Helper T cell (primary cell): ENCODE measurements around a stretch of chr11.

DNA sequence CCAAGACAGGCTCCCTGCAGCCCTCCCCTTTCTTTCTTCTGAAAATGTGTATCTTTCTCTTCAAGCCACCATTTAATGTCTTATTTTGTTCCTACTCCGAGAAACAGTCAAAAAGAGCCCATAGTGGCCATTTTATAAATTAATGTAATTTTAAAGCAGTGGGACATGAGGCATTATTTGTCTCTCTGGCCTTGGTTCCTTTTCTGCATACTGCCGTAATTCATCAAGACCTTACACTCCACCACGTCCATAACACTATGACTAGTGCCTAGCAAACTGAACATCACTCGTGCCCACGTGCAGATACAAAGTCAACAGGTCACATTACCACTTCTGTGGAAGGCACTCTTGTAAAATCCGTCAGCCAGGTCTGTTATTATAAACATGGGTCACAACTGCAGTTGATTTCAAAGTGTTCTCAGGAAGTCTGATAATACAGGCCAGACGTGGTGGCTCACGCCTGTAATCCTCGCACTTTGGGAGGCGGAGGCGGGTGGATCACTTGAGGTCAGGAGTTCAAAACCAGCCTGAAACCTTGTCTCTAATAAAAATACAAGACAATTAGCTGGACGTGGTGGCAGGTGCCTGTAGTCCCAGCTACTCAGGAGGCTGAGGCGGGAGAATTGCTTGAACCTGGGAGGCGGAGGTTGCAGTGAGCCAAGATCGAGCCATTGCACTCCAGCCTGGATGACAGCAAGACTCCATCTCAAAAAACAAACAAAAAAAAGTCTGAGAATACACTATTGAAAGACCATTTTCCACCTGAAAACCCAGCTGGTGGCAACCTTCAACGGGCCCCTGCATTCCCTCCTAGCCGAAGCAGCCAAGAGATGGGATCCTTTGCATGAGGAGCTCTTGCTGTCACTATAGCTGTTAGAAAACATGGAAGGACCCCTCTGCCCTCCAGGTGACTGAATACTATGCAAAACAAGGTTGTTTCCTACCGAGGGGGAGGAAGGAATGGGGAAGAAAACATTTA lies 14.2 kb downstream of the VSIG10L2 start:
- PRO-cap, 2 experiments: no peak in any of the 2 experiments

DNA sequence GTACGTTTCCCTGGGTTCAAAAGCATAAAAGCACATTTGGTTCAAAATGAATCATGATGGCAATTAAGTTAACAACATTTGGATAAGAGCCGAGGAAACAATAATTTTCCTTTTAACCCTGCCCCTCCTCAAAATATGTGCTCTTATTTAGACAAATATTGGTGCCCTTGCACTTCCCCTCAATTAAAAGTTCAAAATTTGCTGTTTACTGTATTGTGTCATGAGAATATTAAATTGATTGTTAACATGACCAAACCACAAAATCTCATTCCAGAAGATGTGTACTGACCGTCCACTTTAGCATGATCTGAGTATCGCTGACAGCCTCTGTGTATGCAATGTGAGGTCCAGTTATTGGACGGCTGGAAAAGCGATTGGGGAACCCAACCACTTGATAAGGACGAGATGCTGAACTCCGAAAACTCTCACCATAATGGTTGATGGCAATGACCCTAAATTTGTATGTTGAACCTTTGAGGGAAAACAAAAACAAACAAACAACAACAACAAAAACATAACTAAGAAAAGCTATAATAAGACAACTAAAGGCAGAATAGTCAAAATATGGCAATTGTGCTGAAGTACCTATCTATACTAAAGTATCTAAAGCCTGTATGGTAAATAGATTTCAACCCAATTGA lies 48.9 kb downstream of the VSIG10L2 start:
- PRO-cap, 2 experiments: no peak in any of the 2 experiments

GRCh38 chr11:126139387-126139880 lies 72.0 kb downstream of the RPUSD4 start:
- PRO-cap, 2 experiments: no peak in any of the 2 experiments

- PRO-cap, 2 experiments: peak in 1 of 2 experiments; most common plus-strand start chr11:126212089 (in 1)
Measured at GRCh38 chr11:126211884-126212859, 590 bp downstream of the FAM118B start.

GRCh38 chr11:126336478-126337063 lies 18.9 kb upstream of the ST3GAL4 start:
- PRO-cap, 2 experiments: no peak in any of the 2 experiments

- PRO-cap, 2 experiments: no peak in any of the 2 experiments
Measured at GRCh38 chr11:126355020-126355237, 557 bp upstream of the ST3GAL4 start.

DNA sequence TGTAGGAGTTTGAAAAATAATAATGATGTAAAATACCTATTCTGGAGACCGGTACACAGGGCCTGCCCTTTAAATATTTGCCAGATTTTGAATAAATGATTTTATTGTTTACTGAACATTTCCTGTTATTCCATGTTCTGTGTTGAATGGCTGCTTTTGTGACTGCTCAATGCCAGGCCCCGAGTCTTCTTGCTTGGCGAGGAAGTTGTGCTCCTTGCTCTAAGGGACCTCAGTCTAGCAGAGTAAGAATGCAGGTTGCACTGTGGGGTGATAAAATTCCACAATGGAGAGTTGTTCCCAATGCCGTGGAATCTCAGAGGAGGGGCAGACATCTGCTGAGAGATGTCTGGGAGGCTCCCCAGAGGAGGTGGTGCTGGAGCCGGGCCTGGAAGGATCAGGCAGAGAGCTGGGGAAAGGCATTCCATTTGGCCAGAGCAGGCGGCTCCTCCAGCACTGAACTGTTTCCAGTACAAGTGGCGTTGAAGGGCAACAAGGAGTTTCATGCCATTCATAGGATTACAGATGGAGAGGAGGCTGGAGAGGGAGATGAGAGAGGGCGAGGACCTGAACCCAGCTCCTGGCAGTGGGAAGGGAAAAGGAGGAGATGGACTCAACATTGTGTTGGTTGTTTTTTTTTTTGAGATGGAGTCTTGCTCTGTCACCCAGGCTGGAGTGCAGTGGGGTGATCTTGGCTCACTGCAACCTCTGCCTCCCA lies 55.2 kb downstream of the ST3GAL4 start:
- PRO-cap, 2 experiments: no peak in any of the 2 experiments

DNA sequence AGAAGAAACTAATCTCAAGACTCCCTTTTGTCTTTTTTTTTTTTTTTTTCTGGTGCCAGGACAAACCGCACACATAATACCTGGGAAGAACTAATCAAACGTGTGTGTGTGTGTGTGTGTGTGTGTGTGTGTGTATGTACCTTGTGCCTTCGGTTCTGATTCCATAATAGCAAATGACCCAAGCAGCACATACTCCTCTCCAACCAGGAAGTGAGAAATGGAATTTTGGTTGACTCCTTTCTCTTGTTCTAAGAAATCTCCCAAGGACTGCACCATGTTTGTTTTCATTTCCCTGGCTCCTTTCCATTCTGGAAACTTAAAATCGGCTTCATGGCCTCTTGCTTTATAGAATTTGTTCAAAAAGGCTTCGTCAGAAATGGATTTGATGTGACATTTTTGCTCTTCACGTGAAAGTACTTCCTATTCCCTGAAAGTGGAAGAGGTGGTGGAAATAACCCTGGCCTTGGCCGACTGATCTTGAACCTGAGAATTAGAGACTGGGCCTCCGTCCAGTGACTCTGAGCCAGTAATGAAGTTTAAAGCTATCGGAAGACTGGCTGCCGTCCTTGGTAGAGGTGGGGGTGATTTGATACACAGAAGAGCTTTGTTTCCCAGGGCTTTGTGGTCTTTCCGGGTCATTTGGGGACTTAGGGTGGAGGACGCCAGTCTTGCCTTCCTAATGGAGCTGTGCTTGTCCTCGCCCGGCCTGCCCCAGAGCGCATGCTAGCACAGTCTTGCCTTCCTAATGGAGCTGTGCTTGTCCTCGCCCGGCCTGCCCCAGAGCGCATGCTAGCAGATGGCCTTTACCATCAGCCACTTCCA lies 65.5 kb downstream of the ST3GAL4 start:
- PRO-cap, 2 experiments: no peak in any of the 2 experiments

- PRO-cap, 2 experiments: no peak in any of the 2 experiments
Measured at GRCh38 chr11:126422962-126423547, 67.6 kb downstream of the ST3GAL4 start.

DNA sequence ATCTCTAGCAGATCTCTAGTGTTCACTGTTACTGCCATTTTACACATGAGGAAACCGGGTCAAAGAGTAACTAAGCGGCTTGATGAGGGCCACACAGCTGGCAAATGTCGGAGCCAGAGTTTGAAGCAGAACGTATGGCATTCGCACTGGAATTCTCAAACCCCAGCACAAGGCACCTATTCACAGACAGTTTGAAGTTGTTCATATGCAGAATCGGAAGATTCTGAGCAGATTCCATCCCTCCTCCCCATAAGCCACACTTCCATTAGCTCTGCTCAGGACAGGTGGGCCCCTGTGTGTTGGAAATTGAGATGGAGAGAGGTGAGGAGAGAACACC lies 275.7 kb downstream of the ST3GAL4 start:
- PRO-cap, 2 experiments: no peak in any of the 2 experiments

GRCh38 chr11:127941675-127942084 lies 645.7 kb downstream of the ETS1 start:
- PRO-cap, 2 experiments: no peak in any of the 2 experiments

GRCh38 chr11:128054241-128054746 lies 533.1 kb downstream of the ETS1 start:
- PRO-cap, 2 experiments: no peak in any of the 2 experiments

GRCh38 chr11:128095265-128096073 lies 491.9 kb downstream of the ETS1 start:
- PRO-cap, 2 experiments: no peak in any of the 2 experiments

DNA sequence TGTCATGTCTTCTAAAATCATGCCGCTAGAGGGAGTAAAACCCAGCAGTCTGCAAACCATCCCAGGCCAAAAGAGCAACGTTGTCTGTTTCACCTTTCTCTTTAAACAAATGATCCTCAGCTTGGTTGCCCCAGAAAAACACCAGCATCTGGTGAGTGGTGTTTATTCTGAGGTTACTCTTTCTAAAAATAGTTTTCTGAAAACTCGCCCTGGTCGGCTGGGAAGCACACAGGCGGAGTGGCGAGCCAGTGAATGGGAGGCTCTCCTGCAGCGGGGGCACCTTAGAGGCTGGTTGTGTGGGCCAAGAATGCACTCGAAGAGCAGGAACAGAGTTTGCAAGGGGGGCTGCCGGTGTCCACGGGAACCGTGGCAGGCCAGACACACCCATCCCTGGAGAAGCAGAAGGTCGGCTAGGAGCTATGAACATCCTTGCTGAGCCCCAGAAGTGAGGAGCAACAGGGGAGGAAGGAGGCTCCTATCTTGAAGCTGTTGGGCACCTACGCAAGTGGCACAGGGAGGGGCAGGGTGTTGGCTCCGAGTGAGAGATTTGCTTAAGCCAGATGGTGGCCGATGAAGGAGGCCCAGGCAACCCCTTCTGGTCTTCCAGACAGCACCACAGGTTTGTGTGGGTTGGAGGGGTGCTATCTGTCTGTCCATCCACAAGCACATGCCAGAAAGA lies 297.0 kb downstream of the ETS1 start:
- PRO-cap, 2 experiments: peak in 2 of 2 experiments; most common plus-strand start position 559 of the sequence (in 2); most common minus-strand start position 447 of the sequence (in 2)

DNA sequence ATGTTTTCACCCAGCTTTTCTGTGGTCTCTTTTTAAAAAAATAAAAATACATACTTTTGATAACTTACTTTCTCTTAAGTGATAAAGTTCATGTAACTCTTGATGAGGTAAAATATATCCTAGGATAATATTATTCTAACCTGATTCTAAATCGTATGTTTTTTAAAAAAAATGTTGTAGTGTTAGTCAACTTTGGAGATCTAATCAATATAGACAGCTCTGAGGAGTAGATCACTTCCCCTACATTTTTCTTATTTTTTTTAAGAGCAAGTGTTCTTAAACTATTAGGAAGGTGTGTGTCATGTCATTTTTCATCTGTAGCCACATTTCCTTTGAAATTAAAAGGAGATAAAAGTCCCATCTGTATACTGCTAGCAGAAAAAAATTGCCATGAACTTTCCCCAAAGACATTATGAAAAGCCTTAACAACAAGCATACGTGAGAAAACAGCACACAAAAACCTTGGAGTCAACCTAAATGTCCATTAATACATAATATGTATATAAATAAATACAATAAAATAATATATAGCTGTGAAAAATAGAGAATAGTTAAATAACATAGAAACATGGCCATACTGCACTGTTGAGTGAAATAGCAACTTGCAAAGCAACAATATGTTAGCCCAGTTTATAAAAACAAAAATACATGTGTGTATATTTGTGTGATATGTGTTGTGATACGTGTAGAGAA lies 286.6 kb downstream of the ETS1 start:
- PRO-cap, 2 experiments: peak in 1 of 2 experiments; most common plus-strand start position 324 of the sequence (in 1); most common minus-strand start position 215 of the sequence (in 1)

- PRO-cap, 2 experiments: no peak in any of the 2 experiments
Measured at GRCh38 chr11:128335925-128336715, 251.2 kb downstream of the ETS1 start.

GRCh38 chr11:128345310-128345944 lies 241.9 kb downstream of the ETS1 start:
- PRO-cap, 2 experiments: peak in 1 of 2 experiments; most common plus-strand start chr11:128345726 (in 1); most common minus-strand start chr11:128345501 (in 1)

GRCh38 chr11:128468189-128468817 lies 119.1 kb downstream of the ETS1 start:
- PRO-cap, 2 experiments: no peak in any of the 2 experiments

DNA sequence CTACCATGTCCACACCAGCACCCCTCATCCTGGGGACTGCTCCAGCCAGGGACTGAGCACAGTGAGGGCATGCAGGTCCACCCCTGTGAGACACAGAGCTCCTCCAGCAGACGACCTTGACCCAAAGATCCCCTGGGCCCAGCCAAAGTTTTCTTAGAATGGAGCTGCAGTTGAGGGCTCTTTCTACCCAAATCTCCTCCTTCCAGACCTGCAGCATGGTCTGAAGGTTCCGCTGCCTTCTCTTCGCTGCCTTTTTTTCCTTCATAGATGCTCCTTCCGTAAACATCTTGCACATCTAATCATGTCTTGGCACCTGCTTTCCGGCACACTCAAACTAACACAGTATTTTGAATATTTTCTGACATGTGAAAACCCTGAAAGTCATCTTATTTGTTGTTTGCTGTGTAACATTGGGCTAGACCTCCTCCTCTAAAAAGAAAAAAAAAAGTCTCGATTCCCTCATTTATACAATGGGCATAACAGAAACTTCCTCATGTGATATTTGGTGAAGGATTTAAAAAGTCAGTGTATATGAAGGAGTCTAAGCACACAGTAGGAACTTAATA lies 114.7 kb downstream of the ETS1 start:
- PRO-cap, 2 experiments: peak in 2 of 2 experiments; most common plus-strand start position 180 of the sequence (in 1); most common minus-strand start position 222 of the sequence (in 2)

DNA sequence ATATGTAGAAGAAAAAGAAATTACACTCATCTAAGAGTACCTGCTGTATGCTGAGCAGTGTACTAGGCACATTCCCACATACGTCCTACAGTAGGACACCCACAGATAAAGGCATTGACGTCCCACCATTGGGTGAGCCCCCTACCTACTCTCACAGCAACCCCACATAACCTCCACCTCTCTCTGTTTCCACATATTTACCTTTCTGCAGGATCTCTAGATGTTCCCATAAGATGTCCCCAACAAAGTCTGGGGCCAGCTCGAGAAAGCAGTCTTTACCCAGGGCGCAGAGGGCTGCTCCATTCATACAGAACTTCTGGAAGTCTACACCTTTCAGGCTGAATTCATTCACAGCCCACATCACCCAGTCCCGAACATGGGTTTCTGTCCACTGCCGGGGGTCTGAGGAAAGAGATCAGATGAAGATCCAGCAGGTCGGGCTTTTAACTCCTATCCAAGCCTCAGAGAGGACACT lies 98.2 kb downstream of the ETS1 start:
- PRO-cap, 2 experiments: no peak in any of the 2 experiments